CMK (cell line): ENCODE results near the genes ACRV1 and DDX25.

DNA sequence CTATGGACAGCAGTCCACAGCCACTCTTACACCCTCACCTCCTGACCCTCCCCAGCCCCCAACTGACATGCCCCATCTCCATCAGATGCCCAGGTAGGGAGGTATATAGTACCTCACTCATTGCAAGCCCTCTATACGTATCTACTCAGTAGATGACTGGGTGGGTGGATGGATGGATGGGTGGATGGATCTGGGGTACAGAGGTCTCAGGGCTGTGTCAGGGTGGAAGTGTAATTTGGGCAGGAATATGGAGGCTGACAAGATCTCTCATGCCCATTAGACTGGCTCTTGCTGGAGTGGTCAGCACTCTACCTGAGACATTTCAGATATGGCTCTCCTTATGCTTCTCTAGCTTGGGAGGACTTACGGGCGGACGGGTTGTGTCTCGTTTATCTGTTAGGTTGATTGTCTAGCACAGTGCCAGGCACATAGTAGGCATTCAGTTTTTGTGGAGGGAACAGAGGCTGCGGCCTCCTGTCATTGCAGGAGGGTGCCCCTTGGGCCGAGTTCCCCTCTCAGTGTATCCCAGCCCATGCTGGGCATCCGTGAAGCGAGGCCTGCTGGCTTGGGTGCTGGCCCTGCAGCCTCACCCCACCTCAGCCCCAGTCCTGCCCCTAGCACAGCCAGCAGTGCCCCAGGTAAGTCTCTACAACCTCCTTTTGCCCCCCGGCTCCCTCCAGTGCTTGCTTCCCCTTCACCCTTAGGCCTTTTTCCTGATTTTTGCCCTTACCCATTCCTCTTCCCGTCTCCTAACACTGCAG is 13.7 kb downstream of the ROBO3 start:
- RRBS, result no CpG with 5 or more reads among the region's 11 CpGs

DNA sequence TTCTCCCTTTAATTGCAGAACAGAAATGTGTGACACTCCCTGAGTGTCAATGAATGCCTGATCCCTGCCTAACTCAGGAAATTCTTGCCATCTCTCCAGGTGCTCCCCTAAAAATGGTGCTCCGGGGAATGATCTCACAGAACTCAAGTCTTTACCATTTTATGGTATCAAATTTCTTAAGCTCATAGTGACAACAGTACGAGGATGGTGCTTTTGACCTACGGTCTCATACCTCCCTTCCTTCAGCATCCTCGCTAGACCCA is 13.7 kb downstream of the ROBO4 start:
- RRBS, result no CpG with 5 or more reads among the region's 4 CpGs

DNA sequence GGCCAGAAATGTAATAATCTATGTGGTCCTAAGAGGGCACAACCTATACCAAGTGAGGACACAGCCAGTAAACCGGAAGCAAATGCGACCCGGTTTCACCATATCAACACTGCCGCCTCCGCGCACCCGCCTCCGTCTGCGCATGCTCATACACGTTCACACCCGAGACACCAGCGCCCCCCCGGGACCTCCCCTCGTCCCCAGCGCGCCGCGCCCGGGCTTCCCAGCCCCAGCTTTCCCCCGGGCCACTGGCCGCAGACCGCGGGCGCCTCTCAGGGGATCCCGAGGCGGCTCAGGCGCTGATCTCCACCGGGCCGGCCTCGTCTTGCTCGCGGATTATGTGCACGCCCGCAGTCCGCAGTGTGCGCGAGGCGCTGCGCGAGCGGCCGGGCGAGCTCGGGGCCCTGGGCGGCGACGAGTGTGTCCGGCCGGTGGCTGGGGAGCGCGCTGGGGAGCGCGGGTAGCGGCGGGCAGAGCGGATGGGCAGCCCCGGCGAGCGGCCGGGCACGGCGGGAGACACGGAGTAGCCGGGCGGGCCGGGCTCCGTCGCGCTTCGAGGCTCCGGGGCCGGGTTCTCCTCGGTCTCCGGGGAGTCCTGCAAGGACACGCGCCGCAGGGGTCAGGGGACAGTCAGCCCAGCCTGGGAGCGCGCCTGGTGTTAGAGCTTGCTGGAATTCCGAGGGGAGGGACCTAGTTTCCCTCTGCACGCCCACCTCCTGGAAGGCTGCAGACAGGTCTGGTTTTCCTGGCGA is 14.8 kb downstream of the HEPACAM start:
- RRBS, result 85% methylated on average over 35 of the region's 82 CpGs

DNA sequence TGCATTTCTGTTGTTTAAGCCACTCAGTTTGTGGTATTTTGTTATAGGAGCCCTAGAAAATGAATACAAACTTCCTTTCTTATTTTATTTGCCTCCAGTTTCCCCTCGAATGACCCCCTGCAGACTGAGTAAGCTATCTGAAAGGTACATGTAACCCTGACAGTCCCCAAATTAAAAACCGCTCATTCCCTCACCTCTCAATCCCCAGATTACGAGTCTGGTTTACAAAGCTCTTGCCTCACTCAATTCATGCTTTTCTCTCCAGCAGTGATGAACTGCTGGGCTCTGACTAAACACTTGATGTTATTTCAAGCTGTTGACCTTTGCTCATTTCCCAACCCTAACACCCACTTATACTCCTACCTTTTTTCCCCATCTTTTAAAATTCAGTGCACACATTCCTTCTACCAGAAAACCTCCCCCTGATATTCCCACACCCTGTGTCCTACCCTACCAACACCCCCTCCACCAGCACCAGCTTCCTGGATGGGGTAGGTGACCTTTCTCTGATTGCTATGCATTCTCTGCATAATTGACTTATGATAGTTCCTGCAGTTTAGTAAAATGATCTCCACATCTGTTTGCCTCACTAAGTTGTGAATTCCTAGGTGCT is 1.1 kb downstream of the HEPACAM start:
- RRBS, result no CpG with 5 or more reads among the region's 3 CpGs

DNA sequence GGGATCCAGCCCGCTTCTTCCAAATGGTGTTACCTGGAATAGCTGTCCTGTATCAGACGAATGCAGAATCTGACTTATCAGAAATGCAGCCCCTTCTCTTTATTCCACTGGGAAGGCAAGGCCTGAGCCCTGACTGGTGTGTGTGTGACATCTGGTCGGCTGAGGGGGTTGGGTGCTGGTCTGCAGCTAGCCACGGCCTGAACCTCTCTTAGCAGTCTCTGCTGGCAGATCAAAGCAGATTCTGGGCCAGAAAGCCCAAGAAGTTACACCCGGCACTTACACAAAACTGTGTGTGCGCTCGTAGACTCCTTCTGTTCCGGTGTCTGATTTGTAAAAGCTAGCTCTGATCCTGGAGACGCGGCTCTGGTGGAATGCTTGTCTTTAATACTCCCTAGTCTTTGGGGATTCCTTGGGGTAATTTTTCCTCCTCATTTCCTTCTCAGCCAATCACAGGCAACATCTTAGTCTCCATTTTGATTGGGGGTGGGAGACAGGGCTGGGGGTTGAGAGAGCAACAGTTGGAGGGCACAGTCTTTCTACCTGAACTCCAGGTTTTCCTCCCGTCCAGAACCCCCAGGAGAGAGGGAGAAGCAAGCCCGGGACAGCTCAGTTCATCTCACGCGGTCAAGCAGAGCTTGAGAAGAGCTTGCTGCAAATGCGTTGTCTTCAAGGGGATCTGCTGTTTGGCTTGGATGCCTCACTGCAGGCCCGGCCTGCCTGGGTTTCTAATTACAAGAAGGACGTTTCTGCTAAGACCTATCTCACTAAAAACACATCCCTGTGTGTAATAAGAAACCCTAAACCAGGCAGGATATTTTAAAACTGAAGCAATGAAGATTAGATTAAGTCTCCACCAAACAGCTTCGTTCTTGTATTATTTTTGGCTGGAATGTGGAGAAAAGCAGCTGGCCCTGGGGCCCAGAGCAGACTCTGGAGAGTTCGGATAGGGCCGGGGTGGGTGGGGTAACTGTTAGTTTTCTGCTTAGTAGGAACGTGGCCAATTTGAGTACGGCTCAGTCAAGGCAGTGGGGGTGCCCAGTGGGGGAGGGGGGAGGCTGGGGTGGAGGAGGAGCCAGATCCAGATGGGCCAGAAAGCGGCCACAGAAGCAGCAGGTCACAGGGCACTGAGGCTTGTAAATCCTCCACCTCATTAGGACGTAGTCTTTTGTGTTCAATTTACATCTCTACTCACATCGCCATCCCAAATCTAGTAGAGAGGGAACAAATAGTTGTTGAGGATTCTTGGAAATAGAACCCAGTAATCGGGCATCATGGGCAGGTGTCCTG is 5.8 kb downstream of the PKNOX2 start:
- RRBS, result 82% methylated on average over 7 of the region's 26 CpGs

- RRBS, result no CpG with 5 or more reads among the region's 12 CpGs
Measured at GRCh38 chr11:125274220-125274822, 109.8 kb downstream of the PKNOX2 start.

GRCh38 chr11:125375860-125376810 is 119.9 kb downstream of the FEZ1 start:
- RRBS, result 68% methylated on average over 4 of the region's 22 CpGs

GRCh38 chr11:125489185-125489760 is 6.8 kb downstream of the FEZ1 start:
- RRBS, result no CpG with 5 or more reads among the region's 15 CpGs

GRCh38 chr11:125626034-125626879 is 1.3 kb downstream of the CHEK1 start:
- RRBS, result no CpG with 5 or more reads among the region's 28 CpGs

DNA sequence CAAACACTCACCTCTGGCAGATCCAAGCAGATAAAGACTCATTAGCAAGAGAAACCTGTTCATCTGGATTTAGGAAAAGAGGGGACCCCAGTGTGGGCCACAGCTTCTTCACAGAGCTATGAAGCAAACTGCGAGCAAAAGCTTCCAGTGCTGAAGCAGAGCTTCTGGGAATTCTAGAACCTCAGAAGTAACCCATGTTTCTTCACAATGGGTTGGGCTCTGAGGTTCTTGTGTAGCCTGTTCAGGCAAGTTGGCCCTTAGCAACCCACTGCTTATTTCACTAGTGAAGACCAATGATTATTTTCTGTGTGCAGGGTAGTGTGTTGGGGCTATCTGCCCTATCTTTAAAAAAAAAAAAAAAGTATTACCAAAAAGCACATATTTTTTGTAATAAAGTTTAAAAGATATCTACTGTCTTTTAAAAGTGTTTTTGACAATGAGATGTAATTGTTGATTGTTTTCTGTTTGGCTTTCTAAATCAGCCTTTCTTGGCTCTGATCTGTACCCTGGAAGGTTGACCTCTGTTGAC is at the start of gene ACRV1:
ACRV1 (minus strand) TSS at position 130 of the 529 bp plus-strand sequence.
- RRBS, result no CpG with 5 or more reads among the region's 1 CpG

GRCh38 chr11:125874264-125874589 is 13.2 kb upstream of the HYLS1 start:
- RRBS, result no CpG with 5 or more reads among the region's 11 CpGs

- RRBS, result no CpG with 5 or more reads among the region's 7 CpGs
Measured at GRCh38 chr11:125893756-125894373, 6.4 kb downstream of the HYLS1 start.

- RRBS, result 92% methylated on average over 2 of the region's 87 CpGs
Measured at GRCh38 chr11:125903891-125904937, at the start of gene DDX25. DDX25 (plus strand) TSS chr11:125904508.

DNA sequence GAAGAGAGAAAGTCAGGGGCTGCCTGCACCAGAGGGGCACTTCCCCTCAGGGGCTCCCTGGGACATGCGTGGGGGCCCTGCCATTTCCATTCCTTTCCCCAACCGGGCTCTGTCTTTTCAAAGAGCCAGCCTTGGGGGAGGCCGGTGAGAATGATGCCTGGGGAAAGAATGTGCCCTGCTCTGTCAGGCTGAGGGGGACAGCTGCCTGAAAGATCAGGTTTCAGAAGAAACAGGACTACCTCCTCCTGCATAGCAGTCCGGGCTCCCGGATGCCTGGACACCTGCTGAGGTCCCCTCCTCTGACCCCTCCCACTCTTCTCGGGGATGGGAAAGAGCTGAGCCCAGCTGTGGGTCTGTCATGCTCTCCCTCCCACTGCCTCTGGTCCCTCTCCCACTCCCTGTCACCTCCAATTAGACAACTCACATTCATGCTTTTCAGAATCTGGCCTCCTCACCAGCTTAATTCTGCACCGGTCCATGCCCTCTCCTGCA is 41.7 kb upstream of the CDON start:
- RRBS, result 75% methylated on average over 3 of the region's 7 CpGs

DNA sequence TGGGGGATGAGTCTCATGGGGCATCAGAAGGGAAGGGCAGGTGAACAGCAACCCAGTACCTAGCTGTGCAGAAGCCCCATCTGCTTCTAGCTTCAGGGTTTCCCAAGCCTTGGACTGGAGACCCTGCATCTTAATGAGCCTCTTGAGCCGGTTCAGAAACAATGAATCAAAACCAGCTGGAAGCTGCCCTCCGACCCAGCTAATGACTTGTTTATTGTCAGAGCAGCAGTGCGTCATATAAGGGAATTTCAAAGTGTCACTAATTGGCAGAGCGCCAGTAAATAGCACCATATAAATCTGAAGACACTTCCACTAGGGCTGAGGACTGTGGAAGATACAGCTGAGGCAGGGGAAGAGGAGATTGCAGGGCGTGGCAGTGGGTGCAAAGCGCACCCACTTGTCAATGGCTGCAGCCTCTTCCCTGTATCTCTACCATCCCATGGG is 57.4 kb downstream of the RPUSD4 start:
- RRBS, result no CpG with 5 or more reads among the region's 6 CpGs

DNA sequence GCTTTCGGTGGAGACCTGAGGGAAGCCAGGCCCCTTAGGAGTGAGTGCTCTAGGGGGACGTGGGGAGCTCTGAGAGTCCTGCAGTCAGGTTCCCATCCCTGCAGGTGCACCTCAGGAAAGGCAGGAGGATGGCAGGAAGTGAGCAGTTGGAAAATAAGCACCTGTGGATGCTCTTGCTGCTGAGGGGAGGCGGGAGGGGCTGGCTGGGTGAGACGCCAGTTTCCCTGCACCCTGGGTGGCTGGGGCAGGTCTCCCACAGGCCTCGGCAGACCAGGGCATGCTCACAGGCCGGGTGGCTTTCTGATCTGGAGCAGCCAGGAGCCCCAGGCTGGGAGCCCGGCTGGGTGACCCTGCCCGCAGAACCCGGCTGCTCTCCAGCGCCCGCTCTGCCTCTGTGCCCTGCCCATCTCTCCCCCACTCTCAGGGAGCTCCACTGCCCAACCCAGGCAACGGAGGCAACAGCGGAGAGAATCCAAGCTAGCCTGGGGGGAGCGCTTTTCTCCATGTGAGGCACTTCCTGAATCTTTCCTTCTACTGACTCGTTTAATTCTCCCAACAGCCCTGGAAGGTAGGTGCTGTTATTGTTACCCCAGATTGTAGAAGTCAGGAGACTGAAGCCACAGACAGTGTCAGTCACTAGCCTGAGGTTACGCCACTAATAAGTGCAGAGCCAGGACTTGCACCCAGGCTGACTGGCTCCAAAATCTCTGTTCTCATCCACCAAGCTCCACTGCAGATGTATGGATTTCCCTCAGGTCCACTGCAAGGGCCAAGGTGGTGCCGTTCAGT is 24.7 kb downstream of the DCPS start:
- RRBS, result 94% methylated on average over 2 of the region's 17 CpGs

GRCh38 chr11:126329498-126330072 is 25.7 kb downstream of the DCPS start:
- RRBS, result no CpG with 5 or more reads among the region's 12 CpGs

DNA sequence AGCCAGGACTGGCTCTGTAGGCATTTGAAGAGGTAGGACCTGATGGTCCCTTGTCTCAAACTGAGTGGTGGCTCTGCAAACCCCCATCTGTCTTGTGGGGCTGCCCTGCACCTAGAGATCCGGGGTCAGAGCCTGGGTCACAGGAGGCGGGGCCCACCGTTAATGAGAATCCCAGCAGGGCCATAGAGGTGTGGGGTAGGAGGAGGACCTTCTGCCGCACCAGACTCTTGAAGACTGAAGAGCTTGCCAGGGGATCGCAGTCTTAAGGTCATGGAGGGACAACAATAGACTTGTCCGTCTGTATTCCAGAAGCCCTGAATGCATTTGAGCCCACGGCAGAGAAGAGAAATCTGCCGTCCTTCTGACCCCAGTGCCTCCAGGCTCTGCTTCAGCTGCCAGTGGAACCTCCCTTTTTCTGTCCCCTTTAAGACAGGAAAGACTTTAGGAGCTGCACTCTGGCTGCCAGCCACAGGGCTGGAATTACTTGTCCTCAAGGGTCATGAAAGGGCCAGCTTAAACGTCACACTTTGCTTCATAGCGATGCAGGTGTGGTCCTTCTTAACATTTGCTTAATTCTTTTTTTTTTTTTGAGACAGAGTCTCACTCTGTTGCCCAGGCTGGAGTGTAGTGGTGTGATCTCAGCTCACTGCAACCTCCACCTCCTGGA is 15.6 kb upstream of the ST3GAL4 start:
- RRBS, result no CpG with 5 or more reads among the region's 10 CpGs

GRCh38 chr11:126353129-126353656 is 2.3 kb upstream of the ST3GAL4 start:
- RRBS, result no CpG with 5 or more reads among the region's 2 CpGs

DNA sequence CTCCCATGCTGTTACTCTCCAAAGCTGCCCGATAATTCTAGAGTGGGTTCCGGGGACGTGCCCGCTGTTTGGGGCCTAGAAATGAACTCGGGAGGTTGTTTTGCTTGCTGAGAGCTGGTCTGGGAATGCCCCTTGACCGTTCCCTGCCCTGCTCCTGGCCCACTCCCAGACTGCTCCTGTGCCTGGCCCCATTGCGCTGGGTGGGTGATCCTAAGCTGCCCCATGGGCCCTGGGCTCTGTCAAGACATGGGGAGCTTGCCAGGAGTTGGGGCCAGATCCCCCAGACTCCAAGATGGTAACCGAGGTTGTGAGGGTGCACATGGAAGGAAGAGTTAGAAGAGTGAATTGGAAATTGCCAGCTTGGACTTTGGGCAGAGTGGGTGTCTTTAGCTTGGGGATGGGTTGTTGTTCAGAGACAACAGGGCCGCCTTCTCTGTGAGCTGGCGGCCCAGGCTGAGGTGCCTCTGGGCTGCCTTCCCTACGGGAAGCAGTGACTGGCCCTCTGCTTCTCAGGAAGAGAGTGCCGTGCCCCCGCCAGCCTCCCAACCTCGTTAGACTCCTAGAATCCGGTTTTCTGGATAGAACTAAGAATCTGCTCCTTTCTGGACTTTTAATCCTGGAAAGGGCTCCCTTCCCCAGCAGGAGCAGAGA is 1.7 kb downstream of the ST3GAL4 start:
- RRBS, result no CpG with 5 or more reads among the region's 15 CpGs